Right atrium auricular region (tissue), 2 donors: ENCODE measurements around the gene PWWP2B.

DNA sequence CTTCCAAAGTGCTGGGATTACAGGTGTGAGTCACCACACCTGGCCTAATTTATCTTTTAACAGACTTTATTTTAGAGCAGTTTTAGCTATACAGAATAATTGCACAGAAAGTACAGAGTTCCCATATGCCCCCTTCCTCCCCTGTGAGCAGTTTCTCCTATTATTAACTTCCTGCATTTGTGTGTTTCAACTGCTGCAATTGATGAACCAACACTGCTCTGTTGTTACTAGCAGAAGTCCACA is 72.3 kb downstream of the MKI67 start:
- PRO-cap = no peak
- RAMPAGE, long total RNA, 2 experiments = no peak in any of the 2 experiments

- PRO-cap = no peak
- RAMPAGE, long total RNA, 2 experiments = no peak in any of the 2 experiments
Observed at GRCh38 chr10:128083129-128083923, 42.9 kb downstream of the MKI67 start.

GRCh38 chr10:128084231-128085198 is 41.7 kb downstream of the MKI67 start:
- PRO-cap = no peak
- RAMPAGE, long total RNA, 2 experiments = no peak in any of the 2 experiments

DNA sequence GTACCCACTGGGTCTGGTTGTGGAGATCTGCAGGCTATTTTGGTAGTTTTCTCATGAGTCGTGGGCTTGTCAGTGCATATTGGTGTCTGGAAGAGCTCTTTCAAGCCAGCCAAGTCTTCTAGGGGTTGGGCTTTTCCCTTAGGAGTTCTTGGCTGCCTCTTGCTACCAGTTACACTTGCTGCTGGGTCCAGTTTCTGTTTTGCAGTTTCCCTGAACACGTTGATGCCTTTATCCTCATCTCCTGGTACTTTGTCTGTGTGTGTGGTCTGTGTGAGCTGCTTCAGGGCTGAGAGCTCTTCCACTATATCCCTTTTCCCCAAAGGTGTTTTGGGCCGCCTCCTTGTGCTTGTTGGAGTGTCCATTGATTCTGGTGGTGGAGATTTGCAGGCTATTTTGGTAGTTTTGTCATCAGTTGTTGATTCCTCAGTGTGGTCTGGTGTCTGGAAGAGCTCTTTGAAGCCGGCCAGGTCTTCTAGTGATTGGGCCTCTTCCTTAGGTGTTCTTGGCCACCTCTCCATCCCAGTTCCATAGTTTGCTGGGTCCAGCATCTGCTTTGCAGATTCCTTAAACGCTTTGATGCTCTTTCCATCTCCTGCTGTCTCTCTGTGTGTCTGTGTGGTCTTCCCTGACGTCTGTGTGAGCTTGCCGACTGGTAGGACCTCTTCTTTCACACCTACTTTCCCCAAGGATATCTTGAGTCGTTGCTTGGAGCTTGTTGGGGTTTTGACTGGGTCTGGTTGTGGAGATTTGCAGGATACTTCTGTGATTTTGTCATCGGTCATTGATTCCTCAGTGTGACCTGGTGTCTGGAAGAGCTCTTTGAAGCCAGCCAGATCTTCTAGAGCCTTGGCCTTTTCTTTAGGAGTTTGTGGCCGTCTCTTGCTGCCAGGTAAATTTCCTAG is 20.8 kb downstream of the MKI67 start:
- PRO-cap = no peak
- RAMPAGE, long total RNA, 2 experiments = no peak in any of the 2 experiments

- PRO-cap = no peak
- RAMPAGE, long total RNA, 2 experiments = no peak in any of the 2 experiments
Observed at GRCh38 chr10:128106812-128107212, 19.4 kb downstream of the MKI67 start.

- PRO-cap = no peak
- RAMPAGE, long total RNA, 2 experiments = no peak in any of the 2 experiments
Observed at GRCh38 chr10:129470523-129470899, 3.5 kb downstream of the MGMT start.

DNA sequence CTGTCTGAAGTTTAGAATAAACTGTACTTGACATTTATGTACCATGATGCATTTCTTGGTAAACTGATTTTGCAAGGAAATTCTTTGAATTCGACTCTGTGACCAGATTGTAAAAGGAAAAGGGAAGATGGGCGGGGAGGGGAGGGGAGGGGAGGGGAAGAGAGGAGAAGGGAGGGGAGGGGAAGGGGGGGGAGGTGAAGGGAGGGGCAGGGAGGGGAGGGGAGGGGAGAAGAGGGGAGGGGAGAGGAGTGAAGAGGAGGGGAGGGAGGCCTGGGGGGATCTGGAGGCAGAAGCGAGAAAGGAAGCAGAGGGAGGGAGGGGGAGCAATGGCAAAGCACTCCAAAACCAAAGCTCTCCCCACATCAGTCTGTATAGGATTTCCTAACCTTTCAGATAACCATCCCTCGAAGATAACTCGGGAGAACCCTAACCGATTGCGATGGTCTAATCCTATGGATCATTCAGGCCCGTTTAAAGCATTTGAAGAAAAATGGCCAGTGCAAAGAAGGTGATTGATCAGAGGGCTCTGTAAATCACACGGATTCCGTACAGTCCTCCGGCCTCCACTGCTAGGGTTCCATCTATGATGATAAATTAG is 19.1 kb downstream of the EBF3 start:
- PRO-cap = unidirectional peak, plus-strand start at position 307 of the sequence
- RAMPAGE, long total RNA, 2 experiments = no peak in any of the 2 experiments

DNA sequence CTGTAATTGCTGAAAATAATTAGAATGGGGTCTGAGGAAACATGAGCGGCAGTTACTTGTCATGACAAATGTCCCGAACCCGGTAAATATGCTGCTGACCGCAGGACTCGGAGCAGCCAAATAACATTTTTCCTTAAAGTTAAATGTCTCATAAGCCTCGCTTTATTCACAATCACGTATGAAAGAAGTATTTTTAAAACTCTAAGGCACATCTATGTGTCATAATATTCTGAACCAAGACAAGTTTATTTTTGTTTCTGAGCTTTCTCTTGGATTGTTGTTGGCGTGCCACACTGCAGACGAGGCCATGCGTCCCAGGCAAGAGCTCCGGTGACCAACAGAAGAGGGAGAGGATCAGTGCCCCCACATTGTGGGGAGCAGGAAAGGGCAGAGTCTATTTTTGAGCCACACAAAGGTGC is 17.7 kb downstream of the EBF3 start:
- PRO-cap = bidirectional peak, plus-strand start at position 277 of the sequence, minus-strand start at position 124 of the sequence
- RAMPAGE, long total RNA, 2 experiments = no peak in any of the 2 experiments

- PRO-cap = bidirectional peak, plus-strand start at chr10:129960280, minus-strand start at chr10:129960090; unidirectional peak, minus-strand start at chr10:129960417
- RAMPAGE, long total RNA, 2 experiments = no peak in any of the 2 experiments
Observed at GRCh38 chr10:129959840-129960577, 4.1 kb downstream of the EBF3 start.

DNA sequence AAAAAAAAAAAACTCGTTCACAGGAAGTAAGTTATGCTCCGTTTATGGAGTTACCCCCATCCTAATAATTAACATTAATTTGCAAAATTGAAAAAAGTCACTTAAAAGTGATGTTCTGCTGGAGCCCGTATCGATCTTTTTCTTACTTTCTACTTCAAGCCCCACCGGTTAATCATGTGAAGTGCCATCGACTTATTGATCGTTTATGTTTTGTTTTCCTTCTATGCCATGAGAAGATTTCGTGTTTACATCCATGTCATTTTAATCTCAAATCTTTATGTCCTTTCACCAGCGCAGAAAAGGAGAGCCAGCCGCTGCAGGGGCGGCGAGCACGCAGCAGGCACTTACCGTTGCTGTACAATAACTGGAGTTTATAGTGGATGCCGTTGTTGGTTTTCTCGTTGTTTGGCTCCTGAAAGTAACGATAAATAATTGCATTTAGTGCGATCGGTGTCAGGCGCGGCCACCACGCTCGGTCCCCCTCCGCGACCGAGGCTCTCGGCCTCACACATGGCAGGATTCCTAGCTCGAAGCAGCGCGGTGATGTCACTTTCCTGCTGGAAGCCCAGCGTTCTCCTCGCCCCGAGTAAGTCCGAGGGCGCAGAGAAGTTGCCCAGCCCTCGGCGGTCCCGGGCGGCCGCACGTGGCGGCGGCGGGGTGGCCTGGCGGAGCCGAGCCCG is 1.3 kb downstream of the EBF3 start:
- PRO-cap = bidirectional peak, plus-strand start at position 549 of the sequence, minus-strand start at position 512 of the sequence
- RAMPAGE, long total RNA, 2 experiments = no peak in any of the 2 experiments

GRCh38 chr10:129963274-129964000 is 637 bp downstream of the EBF3 start:
- PRO-cap = no peak
- RAMPAGE, long total RNA, 2 experiments = no peak in any of the 2 experiments

- PRO-cap = no peak
- RAMPAGE, long total RNA, 2 experiments = no peak in any of the 2 experiments
Observed at GRCh38 chr10:130105553-130106350, 4.9 kb downstream of the C10orf143 start.

DNA sequence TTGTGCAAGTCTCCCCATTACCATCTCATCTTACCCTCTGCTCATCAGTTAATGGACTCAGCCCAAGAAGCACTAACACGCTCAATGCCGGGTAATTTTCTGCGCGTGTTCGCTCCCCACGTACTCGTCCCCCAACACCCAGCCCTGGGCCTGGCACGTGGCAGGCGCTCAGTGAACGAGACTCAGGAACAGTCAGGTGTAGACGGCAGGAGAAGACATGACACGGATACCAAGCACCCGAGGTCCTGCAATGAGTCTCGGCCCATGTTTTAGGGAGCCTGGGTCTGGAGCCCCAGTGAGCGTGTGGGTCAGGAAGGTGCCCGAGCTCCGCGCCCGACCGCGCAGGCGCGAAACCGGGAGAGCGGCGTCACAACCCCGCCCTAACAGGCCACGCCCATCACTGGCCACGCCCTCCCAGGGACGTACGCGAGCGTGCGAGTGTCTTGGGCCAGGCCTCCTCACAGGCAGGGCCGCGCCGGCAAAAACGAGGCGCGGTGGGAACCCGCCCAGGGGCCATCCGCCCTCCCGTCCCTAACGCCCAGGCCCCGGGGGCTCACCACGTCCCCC is 400 bp downstream of the C10orf143 start:
- PRO-cap = bidirectional peak, plus-strand start at position 423 of the sequence, minus-strand start at position 331 of the sequence
- RAMPAGE, long total RNA, 2 experiments = no peak in any of the 2 experiments

DNA sequence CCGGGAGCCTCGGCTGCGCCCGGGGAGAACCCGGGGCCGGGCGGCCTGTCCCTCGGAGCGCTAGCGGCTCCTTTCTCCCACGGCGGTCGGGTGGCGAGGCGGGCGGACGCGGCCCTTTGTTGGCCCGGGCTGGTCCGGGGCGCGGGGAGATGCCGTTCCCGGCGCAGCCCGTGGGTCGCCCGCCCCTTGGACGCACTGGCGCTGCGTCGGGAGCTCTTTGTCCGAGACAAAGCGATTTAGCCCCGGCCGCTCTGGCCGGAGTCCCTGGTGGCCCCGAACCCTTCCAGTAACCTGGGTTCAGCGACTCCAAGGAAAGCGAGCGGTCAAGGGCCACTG is 624 bp downstream of the DPYSL4 start:
- PRO-cap = no peak
- RAMPAGE, long total RNA, 2 experiments = no peak in any of the 2 experiments

GRCh38 chr10:132255522-132255979 is 52.2 kb downstream of the STK32C start:
- PRO-cap = no peak
- RAMPAGE, long total RNA, 2 experiments = no peak in any of the 2 experiments

GRCh38 chr10:132311223-132311695 is 3.5 kb upstream of the STK32C start:
- PRO-cap = no peak
- RAMPAGE, long total RNA, 2 experiments = no peak in any of the 2 experiments

DNA sequence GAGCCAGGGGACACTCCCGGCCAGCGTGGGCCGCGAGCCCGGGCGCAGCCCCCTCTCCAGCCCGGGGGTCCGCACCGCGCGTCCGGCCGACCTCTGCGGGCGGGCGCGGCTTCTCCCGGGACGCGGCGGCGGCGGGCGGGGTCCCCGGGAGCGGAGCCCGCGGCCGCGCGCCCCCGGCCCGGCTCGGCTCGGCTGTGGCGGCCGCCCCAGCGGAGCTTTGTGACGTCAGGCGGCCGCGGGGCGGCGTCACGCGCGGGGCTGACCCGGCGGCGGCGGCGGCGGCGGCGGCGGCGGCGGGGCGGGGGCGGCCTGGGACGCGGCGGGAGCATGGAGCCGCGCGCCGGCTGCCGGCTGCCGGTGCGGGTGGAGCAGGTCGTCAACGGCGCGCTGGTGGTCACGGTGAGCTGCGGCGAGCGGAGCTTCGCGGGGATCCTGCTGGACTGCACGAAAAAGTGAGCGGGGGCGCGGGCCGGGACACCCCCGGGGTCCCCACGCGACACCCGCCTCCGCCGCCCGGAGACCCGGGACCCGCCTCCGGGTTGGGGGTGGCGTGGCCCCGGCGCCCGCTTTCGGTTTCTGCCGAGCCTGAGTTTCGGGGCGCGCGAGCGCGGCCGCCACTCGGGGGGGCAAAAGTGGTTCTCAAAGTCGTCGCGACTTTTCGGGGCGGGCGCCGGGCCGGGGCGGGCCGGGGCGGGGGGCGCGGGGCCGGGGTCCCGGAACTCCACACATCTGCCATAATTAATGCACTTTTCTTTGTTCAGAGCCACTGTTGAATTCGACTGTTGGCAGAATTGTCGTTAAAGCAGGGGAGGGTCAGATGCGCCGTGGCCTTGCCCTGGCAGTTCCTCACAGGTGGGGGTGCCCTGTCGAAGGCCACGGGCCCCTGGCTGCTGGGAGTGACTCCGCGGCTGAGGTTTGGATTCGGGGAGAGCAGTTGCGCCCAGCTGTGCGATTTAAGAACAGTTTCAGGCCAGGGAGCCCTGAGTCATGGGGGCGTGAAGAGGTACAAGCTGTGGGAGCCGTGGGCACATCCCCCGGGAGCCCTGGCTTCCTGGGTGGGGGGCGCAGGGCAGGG is at the start of gene PWWP2B:
PWWP2B (plus strand) TSS at position 301 of the 1,075 bp plus-strand sequence.
- PRO-cap = bidirectional peak, plus-strand start at position 290 of the sequence, minus-strand start at position 221 of the sequence
- RAMPAGE, long total RNA, 2 experiments = no peak in any of the 2 experiments

- PRO-cap = unidirectional peak, minus-strand start at chr10:132418154
- RAMPAGE, long total RNA, 2 experiments = no peak in any of the 2 experiments
Observed at GRCh38 chr10:132417675-132418514, 20.9 kb downstream of the PWWP2B start.

GRCh38 chr10:132455312-132455840 is 58.4 kb downstream of the PWWP2B start:
- PRO-cap = no peak
- RAMPAGE, long total RNA, 2 experiments = no peak in any of the 2 experiments

GRCh38 chr10:132480268-132480617 is 57.3 kb upstream of the INPP5A start:
- PRO-cap = no peak
- RAMPAGE, long total RNA, 2 experiments = no peak in any of the 2 experiments